SJCRH30 (cell line): ENCODE measurements around a stretch of chr7.

DNA sequence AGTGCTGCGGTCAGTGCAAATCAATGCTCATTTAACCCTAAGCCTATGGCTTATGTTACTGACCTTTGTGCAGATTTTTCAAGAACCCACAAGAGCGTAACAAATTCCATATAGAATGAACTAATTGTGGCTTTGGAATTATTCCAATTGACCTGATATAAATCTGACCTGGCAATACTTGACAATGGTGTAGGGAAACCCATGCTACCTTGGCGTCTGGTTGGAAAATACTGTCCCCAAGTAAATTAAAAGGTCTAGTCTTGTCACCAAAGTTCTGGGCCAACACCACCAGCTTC, 320.8 kb downstream of the AHR start:
- RAMPAGE, long total RNA, result no peak

DNA sequence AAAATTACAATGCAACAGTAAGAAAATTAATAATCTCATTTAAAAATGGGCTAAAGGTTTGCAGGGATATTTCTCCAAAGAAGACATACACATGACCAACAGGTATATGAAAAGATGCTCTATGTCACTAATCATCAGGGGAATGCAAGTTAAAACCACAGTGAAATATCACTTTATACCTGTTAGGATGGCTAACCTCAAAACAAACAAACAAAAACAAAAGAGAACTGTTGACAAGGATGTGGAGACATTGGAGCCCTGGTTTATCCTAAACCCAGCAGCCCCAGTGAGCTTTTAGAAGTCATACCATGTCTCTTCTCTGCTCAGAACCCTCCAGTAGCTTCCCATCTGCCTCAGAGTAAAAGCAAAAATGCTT, 67.2 kb upstream of the HDAC9 start:
- RAMPAGE, long total RNA, result no peak

- RAMPAGE, long total RNA, result no peak
Measured at GRCh38 chr7:18520446-18520711, 24.8 kb downstream of the HDAC9 start.

DNA sequence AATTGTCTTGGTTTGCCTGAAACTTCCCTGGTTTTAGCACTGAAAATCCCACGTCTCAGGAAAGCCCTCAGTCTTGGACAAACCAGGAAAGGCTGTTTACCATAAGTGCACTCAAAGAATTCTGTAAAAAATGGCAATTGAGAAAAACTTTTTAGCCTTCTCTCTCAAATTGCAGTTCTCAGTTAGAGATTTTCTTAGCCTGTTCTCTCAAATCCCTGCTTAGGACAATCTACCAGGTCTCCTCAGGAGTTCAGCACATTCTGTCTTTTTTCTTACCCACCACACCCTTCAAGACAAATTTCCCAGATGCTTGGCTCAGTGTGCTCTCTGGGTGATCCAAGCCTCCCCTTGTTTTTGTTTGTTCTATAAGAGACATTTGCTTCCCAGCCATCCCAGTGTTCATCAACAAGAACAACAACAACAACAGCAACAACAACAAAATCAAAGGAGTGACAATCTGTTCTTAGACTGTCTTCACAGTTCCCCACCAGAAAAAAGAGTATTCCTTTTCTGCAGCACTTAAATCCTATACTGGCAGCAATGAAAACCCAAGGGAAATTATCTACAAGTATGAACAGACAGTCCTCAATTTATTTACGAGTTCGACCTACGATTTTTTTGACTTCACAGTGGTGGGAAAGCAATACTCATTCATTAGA, 87.2 kb downstream of the MACC1 start:
- RAMPAGE, long total RNA, result no peak

DNA sequence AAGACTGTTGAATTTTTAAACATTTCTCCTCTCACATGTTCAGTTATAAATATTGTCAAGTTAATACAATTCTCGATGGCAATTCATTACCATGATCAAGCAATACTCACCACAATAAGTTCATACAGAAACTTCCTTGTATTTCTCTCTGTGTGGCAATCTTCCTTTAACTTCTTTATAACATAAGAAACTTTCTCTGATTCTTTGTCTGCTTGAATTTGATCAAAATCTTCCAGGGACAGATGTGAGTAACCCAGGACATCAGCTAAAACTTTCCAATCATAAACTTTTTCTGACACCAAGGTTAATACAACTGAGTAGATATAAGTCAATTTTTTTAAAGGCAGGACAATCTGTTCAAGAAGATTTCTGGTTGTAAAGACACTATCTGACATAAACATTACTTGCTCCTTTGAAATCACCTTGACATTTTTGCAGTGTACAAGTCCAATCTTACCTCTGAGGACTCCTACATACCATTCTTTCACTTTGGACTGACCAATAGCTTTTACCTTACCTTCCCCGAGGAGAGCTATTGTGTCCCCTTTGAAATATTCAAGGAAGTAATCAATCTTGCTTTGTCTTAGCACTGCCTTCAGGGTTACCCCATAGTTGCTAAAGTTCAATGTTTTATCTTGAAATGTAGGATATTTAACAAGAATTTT, 59.0 kb downstream of the MACC1 start:
- RAMPAGE, long total RNA, result no peak

- RAMPAGE, long total RNA, result no peak
Measured at GRCh38 chr7:20214876-20215552, 2.2 kb downstream of the MACC1 start.

DNA sequence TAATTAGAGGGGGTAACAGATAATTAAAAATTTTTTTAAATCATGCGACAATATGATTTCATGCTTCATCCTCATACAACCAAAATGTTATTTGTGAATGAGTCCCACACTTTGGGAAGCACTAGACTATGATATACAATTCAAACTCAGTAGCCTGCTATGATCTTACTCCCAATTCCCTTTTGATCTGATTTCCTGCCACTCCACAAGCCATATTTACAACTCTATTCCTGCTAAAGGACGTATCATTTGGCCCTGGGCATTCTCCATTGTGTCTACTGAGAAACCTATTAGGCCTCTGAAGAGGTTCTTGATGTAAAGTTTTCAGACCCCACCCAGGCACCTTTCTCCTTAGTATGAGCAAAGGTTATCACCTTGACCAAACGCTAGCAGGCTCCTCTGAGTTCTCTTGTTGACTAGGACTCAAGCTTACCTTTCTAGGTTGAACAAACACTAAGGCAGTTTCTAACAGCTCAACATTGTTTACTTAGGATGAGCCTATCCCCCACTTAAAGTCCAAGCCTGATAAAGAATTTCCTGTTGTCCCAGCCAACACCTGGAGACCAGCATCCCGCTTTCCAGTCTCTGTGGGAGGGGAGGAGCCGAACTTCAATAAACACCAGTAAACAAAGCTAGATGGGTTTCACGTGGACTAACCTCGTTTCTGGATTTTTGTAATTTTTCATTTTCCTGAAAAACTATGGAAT, 26.4 kb upstream of the ITGB8 start:
- RAMPAGE, long total RNA, result no peak

DNA sequence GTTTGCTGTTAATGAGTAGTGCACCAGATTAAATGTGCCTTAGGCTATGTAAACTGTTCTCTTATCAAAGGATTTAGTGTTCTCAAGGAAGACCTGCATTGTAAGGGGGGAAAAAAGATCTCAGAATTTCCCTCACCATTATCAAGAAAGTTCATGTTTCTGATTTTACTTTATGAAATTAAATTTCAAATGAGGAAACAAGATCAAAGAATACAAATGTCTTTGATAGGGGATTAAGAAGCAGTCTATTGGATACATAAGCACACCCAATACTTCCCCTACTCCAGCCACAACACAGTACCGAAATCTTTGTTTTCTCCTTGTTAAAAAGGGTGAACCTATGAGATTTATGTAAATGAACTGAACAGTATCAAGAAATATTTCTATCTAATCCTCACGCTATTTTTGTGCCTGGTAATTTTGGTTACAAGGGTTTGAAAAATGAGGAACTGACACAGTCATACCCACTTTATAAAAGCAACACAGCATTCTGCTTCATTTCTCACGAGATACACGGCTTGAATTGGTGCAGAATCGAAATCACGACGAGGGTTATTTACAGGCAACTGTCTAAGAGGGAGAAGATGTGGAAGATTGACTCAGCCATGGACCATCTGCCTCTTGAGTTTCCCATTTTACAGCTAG, 107.8 kb downstream of the ITGB8 start:
- RAMPAGE, long total RNA, result no peak

GRCh38 chr7:20790857-20791429, 4.3 kb upstream of the SP8 start:
- RAMPAGE, long total RNA, result no peak

DNA sequence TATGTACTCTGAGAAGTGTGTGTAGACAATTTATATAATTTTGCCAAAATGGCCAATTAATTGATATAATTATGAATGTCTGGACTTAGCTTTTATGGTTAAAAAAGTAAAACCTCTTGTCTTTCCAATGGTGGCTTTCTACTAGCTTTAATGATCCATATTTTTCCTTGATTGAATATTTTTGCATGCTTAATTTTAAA, 14.4 kb upstream of the SP8 start:
- RAMPAGE, long total RNA, result no peak

DNA sequence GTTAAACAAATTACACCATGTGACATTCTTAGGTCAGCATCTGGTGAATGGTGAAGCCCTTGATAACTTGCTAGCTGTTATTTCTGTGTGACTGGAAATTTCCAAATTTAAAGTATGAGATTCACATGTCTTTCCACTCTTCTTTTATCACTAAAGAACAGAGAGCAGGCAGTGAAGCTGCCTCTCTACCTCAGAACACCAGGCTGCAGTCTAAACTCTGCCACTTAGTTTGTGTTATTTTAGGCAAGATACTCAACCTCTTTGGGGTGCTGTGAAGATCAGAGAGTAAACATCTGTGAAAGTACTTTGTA, 15.5 kb upstream of the SP4 start:
- RAMPAGE, long total RNA, result no peak

GRCh38 chr7:21429408-21430557, 1.9 kb downstream of the SP4 start:
- RAMPAGE, long total RNA, result no peak

DNA sequence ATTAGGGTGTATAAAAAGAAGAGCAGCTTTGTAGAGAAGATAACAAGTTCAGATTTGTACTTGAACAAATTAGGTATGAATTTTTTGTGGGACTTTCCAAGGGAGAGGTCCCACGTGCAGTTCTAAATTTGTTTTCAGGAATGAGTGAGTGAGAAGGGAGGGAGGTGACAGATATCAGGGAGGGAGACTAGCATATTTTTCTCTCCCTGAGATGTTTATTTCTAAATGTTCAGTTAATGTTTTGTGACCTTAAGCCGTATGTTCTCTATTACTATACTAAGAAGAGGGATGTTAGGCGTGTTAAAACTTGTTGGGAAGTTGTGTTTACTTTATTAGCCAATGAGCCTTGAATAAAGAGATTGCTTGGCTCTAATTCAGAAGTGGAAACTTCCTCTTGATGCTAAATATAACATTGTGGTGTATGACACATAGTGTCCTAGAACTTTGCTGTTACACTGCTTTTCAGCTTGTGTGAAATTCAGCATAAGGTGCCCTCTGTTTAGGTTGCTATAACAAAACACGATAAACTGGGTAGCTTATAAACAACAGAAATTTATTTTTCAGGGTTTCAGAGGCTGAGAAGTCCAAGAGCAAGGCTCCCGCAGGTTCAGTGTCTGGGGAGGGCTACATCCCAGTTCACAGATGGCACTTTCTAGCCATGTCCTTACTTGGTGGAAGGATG, 37.3 kb downstream of the DNAH11 start:
- RAMPAGE, long total RNA, result no peak

DNA sequence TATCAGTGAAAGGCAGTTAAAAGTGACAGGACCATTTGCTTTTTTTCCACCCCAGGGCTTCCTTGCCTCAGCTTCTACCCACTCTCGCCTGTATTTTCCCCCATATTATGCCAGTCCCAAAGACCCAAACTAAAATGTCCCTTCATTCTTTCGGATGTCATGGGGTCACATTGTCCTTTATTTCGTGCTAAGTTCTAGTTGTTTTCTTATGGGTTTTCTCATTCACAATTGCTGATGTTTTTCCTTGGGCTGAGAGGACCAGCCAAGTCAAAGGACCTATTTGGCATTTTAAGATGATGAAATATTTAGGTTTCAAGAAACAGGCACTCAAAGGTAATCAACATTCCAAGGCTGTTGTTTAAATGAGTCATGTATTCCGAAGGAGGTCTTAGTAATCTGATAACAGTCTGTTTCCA, 74.0 kb downstream of the DNAH11 start:
- RAMPAGE, long total RNA, result no peak

DNA sequence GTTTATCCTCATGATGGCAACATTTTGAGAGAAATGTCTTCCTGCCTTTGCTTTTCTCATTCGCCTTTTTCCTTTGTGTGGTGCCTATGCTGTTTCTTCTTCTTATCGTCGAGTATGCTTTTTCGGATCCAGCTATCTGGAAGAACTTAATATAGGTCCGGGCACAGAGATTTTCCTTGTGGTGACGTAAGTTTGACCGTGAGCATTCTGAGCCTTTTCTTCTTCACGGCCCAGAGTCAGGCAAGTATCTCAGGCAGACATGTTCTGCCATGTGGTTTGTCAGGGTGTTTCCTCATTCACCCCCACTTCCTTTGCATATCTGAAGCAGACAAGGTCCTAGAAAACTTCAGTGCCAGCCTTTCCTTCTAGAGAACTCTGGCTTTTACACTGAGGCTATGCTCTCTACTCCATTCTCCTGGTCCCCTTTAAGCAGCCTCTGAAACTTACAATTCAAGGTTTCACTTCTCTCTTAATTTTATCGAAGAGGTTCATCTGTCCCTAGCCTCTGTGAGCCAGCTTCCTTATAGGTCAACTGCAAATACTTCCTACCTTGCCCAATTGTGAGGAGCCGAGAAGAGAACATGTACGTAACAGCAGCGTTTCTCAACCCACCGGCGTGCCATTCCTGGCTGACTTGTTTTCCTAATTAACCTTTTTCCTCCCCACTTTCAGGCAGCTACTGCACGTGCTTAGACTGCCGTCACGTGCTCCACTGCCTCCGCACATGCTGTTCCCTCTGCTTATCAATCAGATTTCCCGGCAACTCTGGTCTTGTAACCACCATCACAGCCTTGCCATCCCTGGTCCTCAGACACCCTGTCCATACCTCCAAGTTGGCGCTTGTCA, 47.3 kb downstream of the CDCA7L start:
- RAMPAGE, long total RNA, result no peak

GRCh38 chr7:22153241-22153976, 203.5 kb downstream of the RAPGEF5 start:
- RAMPAGE, long total RNA, result no peak

DNA sequence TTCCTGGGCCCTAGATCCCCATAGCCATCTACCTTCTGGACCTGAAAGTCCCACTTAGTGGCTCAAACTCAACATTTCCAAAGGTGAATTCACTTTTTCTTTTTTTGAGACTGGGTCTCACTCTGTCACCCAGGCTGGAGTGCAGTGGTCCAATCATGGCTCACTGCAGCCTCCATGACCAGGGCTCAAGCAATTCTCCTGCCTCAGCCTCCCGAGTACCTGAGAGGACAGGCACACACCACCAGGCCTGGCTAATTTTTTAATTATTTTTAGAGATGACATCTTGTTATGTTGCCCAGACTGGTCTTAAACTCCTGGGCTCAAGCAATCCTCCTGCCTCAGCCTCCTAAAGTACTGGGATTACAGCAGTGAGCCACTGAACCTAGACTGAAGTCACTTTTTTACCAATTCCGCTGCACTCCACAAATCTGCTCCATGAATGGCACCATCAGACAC, 82.7 kb downstream of the RAPGEF5 start:
- RAMPAGE, long total RNA, result no peak

DNA sequence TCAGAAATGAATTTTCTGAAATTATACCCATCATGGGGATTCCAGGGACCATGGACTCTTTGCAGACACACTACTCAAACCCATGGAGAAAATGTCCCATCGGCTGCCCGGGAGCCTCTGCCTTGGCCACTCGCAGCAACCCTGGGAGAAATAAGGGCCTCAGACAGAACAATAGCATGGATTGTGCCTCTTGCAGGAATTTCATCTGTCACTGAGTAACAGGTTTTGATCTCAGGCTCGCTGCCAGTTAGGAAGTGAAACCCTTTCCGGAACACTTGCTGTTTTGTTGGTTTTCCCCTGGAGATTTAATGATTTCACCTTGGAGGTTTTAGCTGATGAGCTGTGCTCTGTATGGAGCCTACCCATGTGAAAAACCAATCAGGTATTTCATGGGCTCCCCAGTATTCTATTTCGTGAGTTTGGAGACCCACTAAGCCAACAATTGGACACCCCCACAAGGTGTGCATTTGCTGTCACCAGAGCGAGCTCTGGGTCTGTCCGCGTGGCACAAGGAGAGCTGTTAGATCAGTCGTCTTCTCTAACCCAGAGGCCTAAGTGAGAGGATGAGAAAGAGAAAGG, 55.4 kb downstream of the STEAP1B start:
- RAMPAGE, long total RNA, result no peak

- RAMPAGE, long total RNA, result no peak
Measured at GRCh38 chr7:22481579-22482376, 18.2 kb downstream of the STEAP1B start.

DNA sequence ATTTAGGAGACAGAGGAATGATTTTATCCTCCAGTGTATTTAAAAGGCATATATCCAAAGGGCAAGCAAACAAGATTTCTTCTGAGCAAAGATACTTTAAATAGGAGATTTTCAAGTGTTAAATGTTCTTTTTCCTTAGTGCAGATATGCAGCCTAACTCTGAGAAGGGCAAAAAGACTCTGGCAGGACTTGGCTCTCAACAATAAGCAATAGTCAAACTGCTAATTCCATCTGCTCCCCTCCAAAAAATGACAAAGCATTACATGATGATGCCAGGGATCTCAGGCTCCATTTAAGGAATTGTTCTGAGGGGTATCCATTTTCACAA, 4.2 kb downstream of the HYCC1 start:
- RAMPAGE, long total RNA, result no peak